Ascending aorta (tissue), 1 donor: ENCODE measurements around a stretch of chr6.

GRCh38 chr6:63492318-63492997 lies 79.8 kb upstream of the PTP4A1 start:
- PRO-cap, result no peak

DNA sequence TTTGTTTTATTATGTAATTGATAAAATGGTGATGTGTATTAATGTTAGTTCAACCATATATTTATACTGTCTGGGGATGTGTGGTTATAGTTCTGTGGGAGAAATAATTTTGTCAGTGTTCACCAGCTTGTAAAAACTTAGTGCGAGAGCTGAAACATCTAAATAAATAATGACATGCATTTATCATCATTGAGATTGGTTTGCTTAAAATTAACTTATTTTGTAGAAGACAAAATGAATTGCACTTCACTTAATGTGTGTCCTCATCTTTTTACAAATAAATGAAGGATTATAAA lies 8.9 kb downstream of the PTP4A1 start:
- PRO-cap, result no peak

GRCh38 chr6:63691579-63692177 lies 56.1 kb downstream of the PHF3 start:
- PRO-cap, result no peak

- PRO-cap, result no peak
These were observed 62.5 kb downstream of the PHF3 start for GRCh38 chr6:63698030-63698658.

DNA sequence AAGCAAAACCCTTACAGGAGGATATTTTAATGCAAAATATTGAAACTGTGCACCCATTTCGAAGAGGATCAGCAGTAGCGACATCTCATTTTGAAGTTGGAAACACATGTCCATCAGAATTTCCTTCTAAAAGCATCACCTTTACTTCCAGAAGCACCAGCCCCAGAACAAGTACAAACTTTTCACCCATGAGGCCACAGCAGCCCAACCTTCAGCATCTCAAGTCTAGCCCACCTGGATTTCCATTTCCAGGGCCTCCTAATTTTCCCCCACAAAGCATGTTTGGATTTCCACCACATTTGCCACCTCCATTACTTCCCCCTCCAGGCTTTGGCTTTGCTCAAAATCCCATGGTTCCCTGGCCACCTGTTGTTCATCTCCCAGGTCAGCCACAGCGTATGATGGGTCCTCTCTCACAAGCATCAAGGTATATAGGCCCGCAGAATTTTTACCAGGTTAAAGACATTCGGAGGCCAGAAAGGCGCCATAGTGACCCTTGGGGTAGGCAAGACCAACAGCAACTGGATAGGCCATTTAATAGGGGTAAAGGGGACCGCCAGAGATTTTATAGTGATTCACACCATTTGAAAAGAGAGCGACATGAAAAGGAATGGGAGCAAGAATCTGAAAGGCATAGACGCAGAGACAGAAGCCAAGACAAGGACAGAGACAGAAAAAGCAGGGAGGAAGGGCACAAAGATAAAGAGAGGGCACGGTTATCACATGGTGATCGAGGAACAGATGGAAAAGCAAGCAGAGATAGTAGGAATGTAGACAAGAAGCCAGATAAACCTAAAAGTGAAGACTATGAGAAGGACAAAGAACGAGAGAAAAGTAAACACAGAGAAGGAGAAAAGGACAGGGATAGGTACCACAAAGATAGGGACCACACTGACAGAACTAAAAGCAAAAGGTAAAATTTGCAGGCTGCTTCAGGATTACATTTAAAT lies 77.5 kb downstream of the PHF3 start:
- PRO-cap, result no peak

DNA sequence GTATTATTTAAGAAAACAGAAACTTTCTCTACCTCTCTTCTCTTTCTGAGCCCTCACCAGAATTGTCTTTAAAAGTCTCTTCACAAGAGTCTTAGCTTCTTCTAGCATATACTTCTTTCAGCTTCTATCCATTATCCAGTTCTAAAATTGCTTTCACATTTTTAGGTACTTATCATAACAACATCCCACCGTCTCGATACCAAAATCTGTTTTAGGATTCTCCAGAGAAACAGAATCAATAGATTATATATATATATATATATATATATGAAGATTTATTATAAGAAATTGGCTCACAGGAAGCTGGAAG lies 30.4 kb upstream of the ZC3H11C start:
- PRO-cap, result no peak

DNA sequence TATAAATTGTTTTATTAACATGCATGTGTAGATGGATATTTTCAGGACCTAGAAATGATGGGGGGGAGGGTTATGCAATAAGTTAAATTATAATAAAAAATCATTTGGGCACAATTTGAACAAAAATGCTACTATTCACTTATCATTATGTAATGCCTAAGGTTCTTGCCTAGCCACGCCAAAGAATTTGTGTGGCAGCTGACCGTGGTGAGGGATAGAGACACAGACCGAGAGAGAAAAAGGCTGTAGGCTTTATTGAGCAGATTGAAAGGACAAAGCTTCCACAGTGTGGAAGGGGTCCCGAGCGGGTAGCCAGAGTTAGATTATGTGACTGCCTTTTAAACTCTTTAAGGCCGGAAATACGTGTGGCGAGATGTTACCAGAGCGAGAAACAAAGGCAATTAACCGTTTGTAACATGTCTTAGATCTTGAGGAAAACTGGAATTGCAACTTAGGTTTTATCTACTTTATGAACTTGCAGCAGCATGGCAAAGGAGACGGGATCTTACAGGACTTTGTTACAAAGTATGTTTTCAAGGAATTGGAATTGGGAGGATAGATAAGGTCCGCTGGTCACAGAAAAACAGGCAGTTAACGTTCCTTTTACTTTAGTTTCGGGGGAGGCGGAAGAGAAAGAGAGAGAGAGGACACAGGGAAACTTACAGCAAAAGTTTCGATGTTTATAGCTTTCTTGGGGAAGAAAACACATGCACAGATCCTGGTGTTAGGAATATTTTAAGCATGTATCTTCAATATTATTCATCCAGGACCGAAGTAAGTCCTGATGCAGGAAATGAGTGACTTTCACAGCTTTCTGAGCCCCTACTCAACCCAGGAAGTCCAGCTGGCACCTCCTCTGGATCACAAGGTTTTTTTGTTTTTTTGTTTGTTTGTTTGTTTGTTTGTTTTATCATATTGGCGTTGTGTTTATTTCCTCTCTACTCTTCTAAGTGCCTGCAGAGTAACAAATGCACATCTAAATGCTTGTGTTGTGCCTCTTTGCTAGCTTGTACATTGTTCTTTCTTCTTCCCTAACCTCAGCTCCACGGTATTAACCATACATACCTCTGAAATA lies 594.7 kb upstream of the ADGRB3 start:
- PRO-cap, result no peak

- PRO-cap, result no peak
These were observed 683 bp downstream of the ADGRB3 start for GRCh38 chr6:68635693-68636237.

- PRO-cap, result no peak
These were observed 351.6 kb downstream of the LMBRD1 start for GRCh38 chr6:69445257-69445601.

GRCh38 chr6:69769126-69769545 lies 27.7 kb downstream of the LMBRD1 start:
- PRO-cap, result no peak

DNA sequence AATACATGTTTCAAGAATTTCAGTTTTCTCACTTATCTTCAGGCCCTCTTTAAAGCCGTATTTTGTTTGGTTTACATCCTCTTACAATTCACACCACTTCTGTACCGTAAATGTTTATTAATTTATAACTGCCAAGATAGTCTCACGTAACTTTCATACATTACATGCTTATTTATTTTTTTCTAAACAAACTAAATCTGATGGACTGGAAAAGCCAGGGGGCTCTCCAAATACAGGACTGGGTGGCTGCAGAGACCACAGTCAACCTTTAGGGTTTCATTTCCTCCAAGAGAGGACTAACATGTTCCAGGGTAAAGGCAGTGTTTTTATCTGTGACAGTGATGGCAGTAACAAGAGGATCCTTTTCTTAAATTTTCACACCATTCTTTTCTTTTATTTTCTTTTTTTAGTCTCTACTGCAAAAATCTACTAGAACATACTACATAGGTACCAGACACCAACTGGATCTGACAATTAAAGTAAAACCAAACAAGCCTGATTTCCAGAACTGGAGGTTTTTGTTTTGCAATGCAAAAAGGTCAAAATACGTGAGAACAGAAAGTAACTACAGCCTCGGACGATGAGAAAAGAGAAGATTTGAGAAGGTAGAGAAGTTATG lies 1.3 kb downstream of the LMBRD1 start:
- PRO-cap, result no peak

GRCh38 chr6:70241727-70242652 lies 60.9 kb downstream of the COL9A1 start:
- PRO-cap, result no peak

DNA sequence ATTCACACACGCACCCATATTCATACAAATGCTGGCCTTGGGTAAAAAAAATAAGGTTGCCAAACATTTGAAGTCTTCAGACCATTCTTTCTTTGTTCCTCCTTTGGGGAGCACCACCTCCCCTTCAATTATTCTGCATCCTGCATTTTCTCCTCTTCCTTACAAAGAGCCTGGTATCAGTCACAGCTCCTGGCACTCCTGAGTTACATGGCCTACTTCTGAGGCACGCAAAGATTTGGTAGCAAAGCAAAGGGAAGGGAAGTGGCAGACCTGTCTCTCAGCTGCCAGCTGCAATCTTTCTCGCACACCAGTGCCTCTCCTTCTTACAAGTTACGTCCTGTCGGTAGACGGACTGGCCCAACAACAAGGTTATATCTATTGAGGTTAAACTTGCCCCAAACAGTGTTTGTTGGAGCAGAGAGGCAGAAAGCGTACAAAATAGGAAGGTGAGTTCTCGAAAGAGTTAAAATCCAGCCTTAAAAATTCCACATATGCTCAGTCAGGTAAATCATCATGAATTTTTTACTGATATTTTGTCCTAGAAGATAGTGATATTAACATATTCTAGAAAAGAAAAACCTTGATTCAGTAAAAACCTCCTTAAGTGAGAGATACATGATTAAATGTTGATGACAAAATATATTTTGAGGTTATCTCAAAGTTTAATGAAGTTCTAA lies 15.9 kb upstream of the FAM135A start:
- PRO-cap, result no peak

GRCh38 chr6:71290445-71291693 lies 2.3 kb downstream of the OGFRL1 start:
- PRO-cap, result no peak

DNA sequence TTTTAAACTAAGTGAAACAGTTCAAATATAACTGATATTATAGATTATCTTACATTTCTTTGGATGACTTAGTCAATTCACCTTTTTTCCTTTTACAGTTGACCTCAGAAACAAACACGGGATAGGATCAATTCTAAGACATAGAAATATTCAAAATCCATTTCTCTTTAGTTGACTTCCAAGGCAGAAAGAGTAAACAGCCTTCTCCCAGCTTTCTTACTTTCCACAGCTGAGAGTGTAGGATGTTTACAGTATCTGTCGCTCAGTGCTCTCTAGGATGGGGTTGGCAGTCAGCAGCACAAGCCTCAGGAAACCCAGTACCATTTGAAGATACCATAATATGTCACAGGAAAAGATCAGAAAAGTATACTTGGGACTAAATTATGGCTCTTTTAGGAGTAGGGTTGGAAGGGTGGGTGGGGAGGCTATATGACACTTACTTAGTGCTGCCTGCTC lies 88.2 kb downstream of the OGFRL1 start:
- PRO-cap, result no peak

DNA sequence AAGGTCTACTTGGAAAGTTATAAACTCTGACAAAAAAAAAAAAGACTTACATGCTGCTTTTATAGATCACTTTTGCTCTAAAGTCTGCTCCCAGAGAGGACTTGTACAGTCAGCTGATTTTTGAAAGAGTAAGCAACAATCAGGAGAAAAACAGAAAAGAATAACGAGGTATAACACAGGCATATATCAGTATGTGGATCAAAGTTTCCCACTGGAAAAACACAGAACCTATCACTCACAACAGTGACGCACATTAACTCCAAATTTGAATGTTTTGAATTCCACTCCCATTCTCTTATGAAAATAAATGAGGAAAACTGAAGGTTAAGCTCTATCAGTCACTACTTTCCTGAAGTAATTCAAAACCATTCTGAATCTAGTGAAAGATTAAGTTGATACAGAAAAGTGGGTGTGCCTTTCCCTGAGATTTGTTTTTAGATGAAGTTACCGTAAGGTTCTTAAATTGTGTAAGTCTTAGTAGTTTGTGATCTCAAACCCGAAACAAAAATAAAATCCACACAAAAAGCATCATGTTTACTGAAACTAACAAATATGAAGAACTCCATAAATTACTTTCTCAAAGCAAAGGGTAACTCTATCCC lies 115.6 kb downstream of the OGFRL1 start:
- PRO-cap, result no peak

GRCh38 chr6:71469037-71469800 lies 180.6 kb downstream of the OGFRL1 start:
- PRO-cap, result bidirectional peak, plus-strand start at chr6:71469338, minus-strand start at chr6:71469204

GRCh38 chr6:72560426-72561235 lies 61.2 kb upstream of the KCNQ5 start:
- PRO-cap, result no peak

- PRO-cap, result no peak
These were observed 139.9 kb downstream of the KHDC1L start for GRCh38 chr6:73085314-73085796.

DNA sequence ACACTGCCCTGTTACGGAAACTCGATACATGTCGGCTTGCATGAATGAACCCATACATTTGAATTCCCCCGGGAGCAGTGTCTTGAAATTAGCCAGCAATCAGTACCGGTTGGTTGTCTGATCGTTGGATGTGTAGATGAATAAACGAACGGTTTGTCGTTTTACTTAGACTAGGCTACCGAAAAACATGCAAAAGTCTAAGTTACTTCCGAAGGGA lies 970 bp downstream of the CGAS start:
- PRO-cap, result no peak